ENCODE data around the genes RNF152 and SERPINB3.

GRCh38 chr18:61459844-61460053 is 126.5 kb downstream of the CDH20 start:
- RRBS = no CpG with 5 or more reads among the region's 1 CpG

DNA sequence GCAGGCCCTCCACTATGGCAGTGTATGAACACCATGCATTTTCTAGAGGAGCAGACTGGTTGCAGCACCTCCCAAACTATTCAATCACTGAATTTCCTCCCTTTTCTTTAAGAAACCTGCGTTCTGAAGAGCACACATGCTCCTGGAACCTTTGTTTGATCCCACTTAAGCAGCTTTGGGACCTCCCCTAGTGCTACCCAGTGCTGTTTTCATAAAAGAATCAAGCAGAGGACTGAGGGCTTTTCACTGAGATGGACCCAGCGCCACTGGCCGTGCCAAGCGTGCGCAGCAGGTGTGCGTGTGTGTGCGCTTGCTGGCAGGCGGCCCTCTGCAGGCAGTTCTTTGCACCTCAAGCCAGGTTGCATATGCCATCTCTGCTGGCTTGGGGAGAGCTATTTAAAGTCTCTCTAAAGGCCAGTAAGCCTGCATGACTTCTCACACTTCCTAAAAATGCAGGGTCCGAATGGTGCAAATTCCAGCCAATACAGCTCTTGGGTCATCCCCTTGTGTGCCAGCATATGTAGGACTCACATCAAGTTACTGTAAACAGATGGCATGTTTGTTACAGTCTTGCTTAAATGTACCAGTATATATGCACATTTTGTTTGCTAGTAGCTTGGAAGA is 255.5 kb downstream of the RNF152 start:
- RRBS = no CpG with 5 or more reads among the region's 9 CpGs

- RRBS = no CpG with 5 or more reads among the region's 15 CpGs
These were observed 22.5 kb downstream of the RNF152 start for GRCh38 chr18:61869864-61871131.

DNA sequence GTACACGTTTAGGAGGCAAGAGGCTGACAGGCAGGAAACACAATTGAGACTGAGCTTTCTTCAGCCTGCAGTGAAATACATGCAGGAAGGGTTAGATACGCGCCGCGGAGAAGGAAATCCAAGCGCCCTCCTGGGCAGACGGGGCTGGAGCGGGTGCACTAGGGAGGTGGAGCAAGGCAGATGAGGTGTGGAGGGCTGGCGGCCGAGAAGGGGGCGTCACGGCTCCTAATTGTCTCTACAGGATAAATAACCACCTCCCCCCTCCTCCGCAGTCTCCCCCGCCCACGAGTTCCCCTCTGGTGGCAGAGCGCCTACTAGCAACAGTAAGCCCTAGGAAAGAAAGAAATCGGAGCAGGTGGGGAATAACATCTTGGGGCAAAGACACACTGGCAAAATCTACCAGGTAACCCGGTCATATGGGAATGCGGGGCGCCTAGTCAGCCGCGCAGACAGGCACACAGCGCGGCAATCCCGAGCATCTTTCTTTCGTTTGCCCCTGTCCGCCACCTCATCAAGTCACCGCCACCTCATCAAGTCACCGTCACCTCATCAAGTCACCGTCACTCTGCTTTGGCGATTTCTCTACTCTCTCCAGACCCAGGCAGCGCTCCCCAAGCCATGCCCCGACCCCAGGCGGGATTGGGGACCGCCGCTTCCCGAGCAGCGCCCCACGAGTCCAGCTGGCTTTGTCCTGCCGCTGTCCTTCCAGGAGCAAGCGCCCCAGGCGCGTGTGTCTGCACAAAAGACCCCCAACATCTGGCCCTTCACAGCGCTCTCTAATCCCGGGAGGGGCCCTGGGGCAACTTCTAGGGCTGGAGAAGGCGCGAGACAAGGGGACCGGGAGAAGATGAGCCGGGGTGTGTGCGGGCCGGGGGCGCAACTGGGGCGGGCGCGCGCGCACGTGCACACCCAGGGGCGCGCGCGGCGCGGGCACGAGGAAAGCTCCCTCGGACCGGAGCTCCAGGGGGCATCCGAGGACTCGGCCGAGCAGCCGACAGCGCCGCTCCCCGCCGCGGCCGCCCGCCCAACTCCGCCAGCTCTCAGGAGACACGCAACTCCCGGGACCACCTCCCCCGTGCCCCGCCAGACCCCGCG is at the start of gene RNF152:
RNF152 (minus strand) TSS at position 155 of the 1,095 bp plus-strand sequence.
- RRBS = 2% methylated on average over 29 of the region's 85 CpGs

GRCh38 chr18:62188110-62188381 is 991 bp downstream of the RELCH start:
- RRBS = no CpG with 5 or more reads among the region's 6 CpGs

- RRBS = no CpG with 5 or more reads among the region's 19 CpGs
These were observed 85.0 kb upstream of the ZCCHC2 start for GRCh38 chr18:62437523-62438439.

DNA sequence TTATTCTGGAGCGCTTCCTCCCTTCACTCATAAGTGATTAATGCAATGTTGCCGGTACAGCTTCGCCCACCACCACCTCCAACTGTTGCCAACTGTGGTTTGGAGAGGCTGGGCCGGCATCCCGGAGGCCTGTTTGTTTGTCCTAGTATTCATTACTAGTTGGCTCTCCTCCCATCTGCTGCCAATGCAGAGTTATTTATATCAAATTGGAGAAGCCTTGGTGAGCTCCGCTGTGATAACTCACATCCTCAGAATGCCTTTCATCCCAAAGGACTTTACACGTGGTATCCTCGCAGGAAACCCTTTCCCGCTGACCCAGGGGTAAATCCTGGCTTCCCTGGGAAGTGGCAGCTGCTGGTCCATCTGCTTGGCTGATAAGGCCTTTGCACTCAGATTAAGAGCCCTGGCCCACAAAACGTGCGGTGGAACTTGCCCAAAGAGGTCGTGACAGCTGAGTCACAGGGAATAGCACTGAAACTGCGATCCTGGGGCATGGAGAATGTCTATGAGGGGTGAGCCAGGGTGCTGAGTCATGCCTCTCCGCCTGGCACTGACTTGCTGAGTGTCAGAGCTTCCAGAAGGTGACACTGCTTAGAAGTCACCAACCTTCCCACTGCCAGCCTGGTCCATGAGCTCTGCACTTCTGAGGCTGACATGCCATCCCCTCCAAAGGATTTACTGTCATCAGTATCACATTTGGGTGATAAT is 71.9 kb upstream of the ZCCHC2 start:
- RRBS = 19% methylated on average over 3 of the region's 14 CpGs

- RRBS = no CpG with 5 or more reads among the region's 5 CpGs
These were observed 48.3 kb downstream of the ZCCHC2 start for GRCh38 chr18:62571042-62571534.

GRCh38 chr18:62611977-62612615 is 89.3 kb downstream of the ZCCHC2 start:
- RRBS = no CpG with 5 or more reads among the region's 14 CpGs

DNA sequence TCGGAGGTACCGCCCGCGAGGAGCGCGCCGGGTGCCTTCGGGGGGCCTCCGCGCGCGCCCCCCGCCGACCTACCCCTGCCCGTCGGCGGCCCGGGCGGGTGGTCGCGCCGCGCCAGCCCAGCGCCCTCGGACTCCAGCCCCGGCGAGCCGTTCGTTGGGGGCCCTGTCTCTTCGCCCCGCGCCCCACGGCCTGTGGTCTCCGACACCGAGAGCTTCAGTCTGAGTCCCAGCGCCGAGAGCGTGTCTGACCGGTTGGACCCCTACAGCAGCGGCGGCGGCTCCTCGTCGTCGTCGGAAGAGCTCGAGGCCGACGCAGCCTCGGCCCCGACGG is 1.1 kb downstream of the PHLPP1 start:
- RRBS = 2% methylated on average over 43 of the region's 52 CpGs

DNA sequence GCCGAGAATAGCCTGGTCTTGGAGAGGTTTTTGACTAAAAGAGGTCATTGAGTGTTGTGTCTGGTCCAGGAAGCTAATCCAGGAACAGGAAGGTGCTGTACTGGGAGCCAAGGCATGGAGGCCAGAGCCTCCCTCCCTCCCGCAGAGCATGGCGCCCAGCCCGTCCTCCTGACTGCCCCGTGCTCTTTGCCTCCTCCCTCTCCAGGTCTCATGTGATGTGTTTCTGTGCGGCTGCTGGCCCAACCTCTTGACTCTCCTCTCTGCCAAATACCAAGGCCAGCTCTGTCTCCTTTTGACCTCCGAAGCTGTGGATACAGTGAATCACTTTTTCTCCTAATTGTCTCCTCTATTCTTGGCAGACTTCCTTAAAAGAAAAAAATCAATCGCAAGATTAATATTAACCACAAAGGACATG is 284.0 kb downstream of the PHLPP1 start:
- RRBS = no CpG with 5 or more reads among the region's 8 CpGs

- RRBS = no CpG with 5 or more reads among the region's 11 CpGs
These were observed 221.1 kb downstream of the BCL2 start for GRCh38 chr18:63098341-63098949.

- RRBS = no CpG with 5 or more reads among the region's 29 CpGs
These were observed 164.5 kb downstream of the BCL2 start for GRCh38 chr18:63154742-63155797.

- RRBS = no CpG with 5 or more reads among the region's 20 CpGs
These were observed 159.5 kb downstream of the BCL2 start for GRCh38 chr18:63159710-63160881.

- RRBS = no CpG with 5 or more reads among the region's 17 CpGs
These were observed 119.9 kb downstream of the BCL2 start for GRCh38 chr18:63199432-63200289.

GRCh38 chr18:63213290-63213922 is 106.2 kb downstream of the BCL2 start:
- RRBS = no CpG with 5 or more reads among the region's 7 CpGs

- RRBS = no CpG with 5 or more reads among the region's 4 CpGs
These were observed 47.6 kb downstream of the BCL2 start for GRCh38 chr18:63271887-63272384.

DNA sequence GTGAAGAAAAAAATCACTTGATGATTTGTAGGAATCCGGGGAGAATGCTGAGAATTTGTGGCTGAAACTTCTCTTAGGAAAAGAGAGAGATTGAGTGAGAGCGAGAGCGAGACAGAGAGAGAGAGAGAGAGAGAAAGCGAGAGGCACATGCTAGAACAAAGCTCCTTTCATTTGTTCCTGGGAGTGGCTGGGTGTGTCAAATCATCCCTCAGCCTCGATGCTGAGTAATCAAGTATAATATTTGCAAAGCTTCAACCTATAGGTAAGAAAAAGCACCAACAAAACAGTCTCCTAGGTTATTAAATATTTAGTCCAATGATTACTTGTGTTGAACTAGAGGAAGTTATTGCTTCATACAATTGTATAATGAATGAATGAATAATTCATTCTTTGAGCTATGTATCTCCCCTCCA is 4.3 kb upstream of the SERPINB5 start:
- RRBS = no CpG with 5 or more reads among the region's 5 CpGs

DNA sequence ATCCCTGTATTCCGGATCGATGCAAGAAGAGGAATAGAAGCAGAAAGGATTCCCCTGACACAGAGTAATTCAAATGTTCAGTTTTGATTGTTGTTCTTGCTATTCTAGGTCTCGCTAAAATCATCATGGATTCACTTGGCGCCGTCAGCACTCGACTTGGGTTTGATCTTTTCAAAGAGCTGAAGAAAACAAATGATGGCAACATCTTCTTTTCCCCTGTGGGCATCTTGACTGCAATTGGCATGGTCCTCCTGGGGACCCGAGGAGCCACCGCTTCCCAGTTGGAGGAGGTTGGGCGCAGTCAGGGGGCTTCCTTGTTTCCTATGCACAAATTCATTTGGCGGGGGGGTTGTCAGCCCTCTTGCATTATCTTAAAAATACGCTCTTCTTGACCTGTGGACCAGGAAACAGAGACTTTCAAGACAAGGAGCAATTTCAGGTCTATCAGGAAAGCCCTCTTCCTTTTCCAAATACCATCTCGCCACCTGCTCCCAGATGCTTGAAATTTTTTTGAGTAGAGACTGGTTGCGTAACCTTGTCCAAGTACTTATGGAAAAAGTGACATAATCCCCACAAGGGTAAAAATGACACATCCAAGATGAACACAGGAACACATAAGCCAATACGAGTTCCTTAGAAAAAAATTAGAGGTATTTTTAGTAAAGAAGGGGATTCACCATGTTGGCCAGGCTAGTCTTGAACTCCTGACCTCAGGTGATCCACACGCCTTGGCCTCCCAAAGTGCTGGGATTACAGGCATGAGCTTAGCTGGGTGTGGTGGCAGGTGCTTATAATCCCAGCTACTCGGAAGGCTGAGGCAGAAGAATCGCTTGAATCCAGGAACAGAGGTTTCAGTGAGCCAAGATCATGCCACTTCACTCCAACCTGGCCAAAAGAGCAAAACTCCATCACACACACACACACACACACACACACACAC is 1.7 kb downstream of the SERPINB13 start:
- RRBS = no CpG with 5 or more reads among the region's 17 CpGs

GRCh38 chr18:63661731-63662055 is at the start of gene SERPINB3:
Gene SERPINB3 (minus strand): TSS chr18:63661893.
- RRBS = no CpG with 5 or more reads among the region's 2 CpGs